ENCODE results near the genes GJB2, GJB6 and MICU2.

DNA sequence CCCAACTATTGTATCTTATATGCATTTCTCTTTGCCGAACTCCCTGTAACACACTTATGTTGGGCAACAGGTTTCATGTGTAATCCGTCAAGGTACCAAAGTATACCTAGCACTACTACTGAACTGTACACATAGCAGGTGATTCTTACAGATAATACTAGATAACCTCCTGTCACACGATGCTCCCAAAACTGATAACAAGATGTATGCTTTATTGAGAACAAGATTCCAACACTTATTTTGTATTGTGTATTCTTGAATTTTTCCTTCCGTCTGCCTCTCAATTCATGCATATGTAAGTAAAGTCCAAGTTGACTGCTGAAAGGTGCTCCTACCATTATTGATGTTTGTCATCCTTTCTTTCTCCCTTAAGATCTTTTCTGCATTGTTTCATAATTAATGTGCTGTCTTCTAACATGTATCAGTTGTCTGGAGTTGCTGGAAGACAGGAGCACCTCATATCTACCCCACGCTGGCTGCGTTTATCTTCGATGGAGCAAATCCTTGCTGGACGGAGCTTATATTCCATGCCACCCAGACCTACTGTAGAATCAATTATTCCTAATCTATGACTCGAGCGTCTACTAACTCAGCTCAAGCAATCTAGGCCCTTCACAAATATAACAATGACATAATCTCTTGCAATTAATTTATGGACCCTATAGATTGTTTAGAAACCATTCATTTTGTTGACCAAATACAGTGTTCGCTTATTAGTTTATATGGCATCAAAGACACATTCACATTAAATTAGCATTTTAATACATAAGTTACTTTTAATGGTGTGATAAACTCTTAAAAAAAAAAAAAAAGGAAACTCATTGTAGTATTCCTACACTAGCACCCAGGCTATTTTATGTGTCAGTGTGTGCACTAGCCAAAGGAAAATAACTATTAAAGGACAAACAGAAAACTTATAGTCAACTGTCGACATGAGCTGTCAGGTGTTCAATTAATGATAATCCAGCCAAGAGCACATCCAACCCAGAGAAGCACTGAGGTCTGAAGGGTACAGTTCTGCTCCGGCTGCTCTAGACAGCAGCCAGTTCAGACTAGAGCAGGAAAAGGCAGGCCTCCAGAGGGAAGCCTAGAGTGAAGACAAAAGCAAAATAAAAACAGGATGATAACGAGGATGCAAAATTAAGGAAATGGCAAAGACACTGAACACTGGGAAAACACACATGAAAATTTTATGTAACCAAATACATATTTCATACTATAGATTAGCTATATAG lies 55.1 kb downstream of the MPHOSPH8 start:
- RAMPAGE, long total RNA: no peak
- RRBS, 2 experiments: no CpG with 5 or more reads among the region's 14 CpGs
CAGE:
- cytosol, long polyA minus RNA: no peak
- cytosol, long polyA plus RNA: no peak
- long polyA plus RNA: no peak
- nucleolus, long total RNA: no peak
- nucleus, long polyA plus RNA: no peak
- nucleus, long total RNA: no peak

GRCh38 chr13:19772139-19772743 lies 10.5 kb downstream of the PSPC1 start:
- RAMPAGE, long total RNA: no peak
- RRBS, 2 experiments: no CpG with 5 or more reads among the region's 8 CpGs
CAGE:
- cytosol, long polyA minus RNA: no peak
- cytosol, long polyA plus RNA: no peak
- long polyA plus RNA: no peak
- nucleolus, long total RNA: no peak
- nucleus, long polyA plus RNA: no peak
- nucleus, long total RNA: no peak

- RAMPAGE, long total RNA: no peak
- RRBS, 2 experiments: under 1 to 4% methylated on average over 9 to 22 of the region's 94 CpGs
CAGE:
- cytosol, long polyA minus RNA: no peak
- cytosol, long polyA plus RNA: no peak
- long polyA plus RNA: no peak
- nucleolus, long total RNA: no peak
- nucleus, long polyA plus RNA: no peak
- nucleus, long total RNA: no peak
Measured at GRCh38 chr13:20127497-20128671, 33.0 kb downstream of the GJA3 start.

DNA sequence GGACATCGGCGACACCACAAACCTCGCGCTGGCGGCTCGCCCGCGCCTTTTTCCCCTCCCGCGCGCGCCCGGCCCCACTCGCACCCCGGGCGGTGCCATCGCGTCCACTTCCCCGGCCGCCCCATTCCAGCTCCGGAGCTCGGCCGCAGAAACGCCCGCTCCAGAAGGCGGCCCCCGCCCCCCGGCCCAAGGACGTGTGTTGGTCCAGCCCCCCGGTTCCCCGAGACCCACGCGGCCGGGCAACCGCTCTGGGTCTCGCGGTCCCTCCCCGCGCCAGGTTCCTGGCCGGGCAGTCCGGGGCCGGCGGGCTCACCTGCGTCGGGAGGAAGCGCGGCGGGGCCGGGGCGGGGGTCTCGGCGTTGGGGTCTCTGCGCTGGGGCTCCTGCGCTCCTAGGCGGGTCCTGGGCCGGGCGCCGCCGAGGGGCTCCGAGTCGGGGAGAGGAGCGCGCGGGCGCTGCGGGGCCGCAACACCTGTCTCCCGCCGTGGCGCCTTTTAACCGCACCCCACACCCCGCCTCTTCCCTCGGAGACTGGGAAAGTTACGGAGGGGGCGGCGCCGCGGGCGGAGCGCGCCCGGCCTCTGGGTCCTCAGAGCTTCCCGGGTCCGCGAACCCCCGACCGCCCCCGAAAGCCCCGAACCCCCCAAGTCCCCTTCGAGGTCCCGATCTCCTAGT lies at the start of gene GJB2:
Gene GJB2 (minus strand): TSS at position 469 of the 674 bp plus-strand sequence.
- RAMPAGE, long total RNA: no peak
- RRBS, 2 experiments: 3 to 7% methylated on average over 30 of the region's 91 CpGs
CAGE:
- cytosol, long polyA minus RNA: no peak
- cytosol, long polyA plus RNA: no peak
- long polyA plus RNA: no peak
- nucleolus, long total RNA: start-site peak on the minus strand centred at position 491 of the sequence, 44 bp wide, 7 reads
- nucleus, long polyA plus RNA: no peak
- nucleus, long total RNA: no peak

- RAMPAGE, long total RNA: no peak
- RRBS, 2 experiments: no CpG with 5 or more reads among the region's 26 CpGs
CAGE:
- cytosol, long polyA minus RNA: no peak
- cytosol, long polyA plus RNA: no peak
- long polyA plus RNA: no peak
- nucleolus, long total RNA: no peak
- nucleus, long polyA plus RNA: no peak
- nucleus, long total RNA: no peak
Measured at GRCh38 chr13:20193839-20194532, 1.2 kb upstream of the GJB2 start.

DNA sequence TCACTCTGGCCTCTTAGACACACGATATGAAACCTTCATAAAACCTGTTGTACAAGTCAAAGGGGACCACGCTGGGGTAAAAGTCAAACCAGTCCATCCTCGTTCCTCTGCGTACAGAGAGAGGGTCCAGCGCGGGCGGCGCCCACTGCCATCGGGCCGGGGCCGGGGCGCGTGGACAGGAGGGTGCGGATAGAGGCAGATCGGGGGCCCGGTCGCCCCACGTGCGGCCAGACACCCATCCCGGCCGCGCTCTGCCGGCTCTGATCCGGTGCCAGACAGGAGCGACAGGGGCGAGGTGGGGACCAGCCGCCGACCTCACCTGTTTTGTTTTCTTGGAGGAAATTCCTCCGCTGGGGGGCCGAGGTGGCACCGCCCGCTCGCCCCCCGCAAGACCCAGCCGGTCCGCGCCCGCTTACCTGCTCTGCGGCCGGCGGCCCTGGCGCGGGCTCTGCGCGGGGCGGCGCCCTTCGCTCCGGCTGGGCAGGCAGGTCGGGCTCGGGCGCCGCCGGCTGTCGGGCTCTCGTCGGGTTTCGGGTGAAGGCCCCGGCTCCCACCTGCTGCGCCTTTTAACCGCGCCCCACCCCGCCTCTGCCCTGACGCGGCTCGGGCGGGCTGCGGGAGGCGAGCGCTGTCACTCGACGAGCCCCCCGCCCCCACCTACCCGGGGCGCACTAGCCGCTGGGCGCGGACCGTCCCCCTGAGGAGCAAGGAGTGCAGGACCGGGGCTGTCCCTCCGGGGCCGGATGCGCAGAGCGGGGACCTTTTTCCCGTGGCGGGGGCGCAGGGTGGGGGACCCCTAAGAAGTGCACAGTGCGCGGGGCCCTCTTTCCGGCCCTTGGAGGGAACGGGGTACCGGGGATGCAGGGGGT lies at the start of gene GJB6:
Gene GJB6 (minus strand): TSS at position 542 of the 869 bp plus-strand sequence.
- RAMPAGE, long total RNA: no peak
- RRBS, 2 experiments: 6 to 7% methylated on average over 36 to 40 of the region's 92 CpGs
CAGE:
- cytosol, long polyA minus RNA: no peak
- cytosol, long polyA plus RNA: no peak
- long polyA plus RNA: no peak
- nucleolus, long total RNA: no peak
- nucleus, long polyA plus RNA: no peak
- nucleus, long total RNA: no peak

DNA sequence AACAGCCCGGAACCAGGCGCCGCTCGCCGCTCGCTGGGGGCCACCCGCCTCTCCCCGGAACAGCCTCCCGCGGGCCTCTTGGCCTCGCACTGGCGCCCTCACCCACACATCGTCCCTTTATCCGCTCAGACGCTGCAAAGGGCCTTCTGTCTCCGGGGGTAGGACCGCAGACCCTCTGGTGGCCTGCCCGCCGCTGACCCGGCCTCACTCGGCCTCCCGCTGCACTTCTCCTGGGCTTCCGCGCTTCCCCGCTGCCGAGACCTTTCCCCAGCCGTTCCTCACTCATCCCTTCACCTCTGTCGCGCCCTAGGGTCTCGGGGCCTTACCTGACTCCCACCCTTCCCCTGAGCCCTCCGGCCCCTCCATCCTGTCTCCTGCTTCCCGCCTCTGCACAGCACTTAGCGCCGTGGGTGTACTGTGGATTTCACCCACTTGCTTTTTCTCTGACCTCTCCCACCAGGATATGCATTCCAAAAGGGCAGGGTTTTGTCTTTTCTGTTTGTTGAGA lies 69.7 kb upstream of the GJB6 start:
- RAMPAGE, long total RNA: no peak
- RRBS, 2 experiments: 18 to 61% methylated on average over 15 to 19 of the region's 34 CpGs
CAGE:
- cytosol, long polyA minus RNA: no peak
- cytosol, long polyA plus RNA: no peak
- long polyA plus RNA: no peak
- nucleolus, long total RNA: no peak
- nucleus, long polyA plus RNA: no peak
- nucleus, long total RNA: no peak

- RAMPAGE, long total RNA: no peak
- RRBS, 2 experiments: 80 to 100% methylated on average over 1 to 2 of the region's 4 CpGs
CAGE:
- cytosol, long polyA minus RNA: no peak
- cytosol, long polyA plus RNA: no peak
- long polyA plus RNA: no peak
- nucleolus, long total RNA: no peak
- nucleus, long polyA plus RNA: no peak
- nucleus, long total RNA: no peak
Measured at GRCh38 chr13:20523628-20524170, 2.0 kb downstream of the CRYL1 start.

DNA sequence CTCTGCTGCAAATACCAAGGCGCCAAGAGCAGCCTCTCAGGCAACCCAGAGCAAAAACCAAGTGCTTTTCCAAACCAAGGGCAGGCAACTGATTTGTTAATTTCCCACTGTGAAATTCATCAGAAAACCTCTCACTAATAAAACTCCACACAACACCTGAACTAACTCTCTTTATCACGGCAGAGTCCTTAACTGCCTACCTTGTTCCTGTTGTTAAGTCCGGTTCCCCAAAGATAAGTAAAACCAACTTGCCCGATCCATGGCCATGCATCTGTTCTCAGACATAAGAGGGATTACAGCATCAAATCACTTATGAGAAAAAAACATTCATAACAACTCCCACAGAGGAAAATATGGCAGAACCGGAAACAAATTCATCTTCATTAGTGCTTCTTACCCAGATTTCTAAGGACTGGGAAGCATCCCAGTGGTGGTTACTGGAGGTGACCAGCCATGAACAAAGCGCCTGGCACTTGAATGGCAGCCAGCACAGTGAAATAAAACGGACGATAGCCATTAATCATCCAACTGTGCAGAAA lies 44.6 kb downstream of the LATS2 start:
- RAMPAGE, long total RNA: no peak
- RRBS, 2 experiments: no CpG with 5 or more reads among the region's 8 CpGs
CAGE:
- cytosol, long polyA minus RNA: no peak
- cytosol, long polyA plus RNA: no peak
- long polyA plus RNA: no peak
- nucleolus, long total RNA: no peak
- nucleus, long polyA plus RNA: no peak
- nucleus, long total RNA: no peak

GRCh38 chr13:21022944-21023570 lies 38.3 kb downstream of the LATS2 start:
- RAMPAGE, long total RNA: no peak
- RRBS, 2 experiments: no CpG with 5 or more reads among the region's 23 CpGs
CAGE:
- cytosol, long polyA minus RNA: no peak
- cytosol, long polyA plus RNA: no peak
- long polyA plus RNA: no peak
- nucleolus, long total RNA: no peak
- nucleus, long polyA plus RNA: no peak
- nucleus, long total RNA: no peak

DNA sequence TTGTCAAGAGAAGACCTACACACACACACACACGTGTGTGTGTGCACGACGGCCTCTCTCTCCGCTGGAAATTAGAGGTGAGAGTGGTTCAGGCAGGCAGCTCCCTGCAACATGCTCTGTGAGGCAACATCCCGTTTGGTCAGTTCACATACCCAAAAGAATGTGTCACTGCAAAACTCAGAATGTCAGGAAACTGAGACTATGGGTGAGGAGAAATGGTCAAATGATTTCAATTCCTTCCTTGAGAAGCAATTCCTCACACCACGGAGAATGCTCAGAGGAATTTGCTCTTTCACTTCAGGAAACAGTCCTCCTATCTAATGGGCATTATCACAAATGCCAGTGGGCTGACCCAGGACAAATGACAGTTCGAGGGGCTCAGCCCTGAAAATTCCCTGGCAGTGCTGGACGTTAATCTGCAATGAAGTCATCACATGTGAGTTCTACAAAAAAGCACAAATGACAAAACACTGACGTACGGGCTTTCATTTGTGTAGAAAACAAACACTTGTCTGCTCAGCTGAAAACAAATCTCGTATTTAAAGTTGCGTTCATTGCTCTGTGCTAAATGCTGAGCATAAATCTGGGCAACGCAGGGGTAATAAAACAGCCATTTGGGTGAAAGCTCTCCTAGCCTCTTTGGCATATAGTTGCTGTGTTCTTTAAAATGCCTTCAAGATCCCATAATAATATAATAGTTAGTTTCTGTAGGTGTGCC lies 18.5 kb upstream of the LATS2 start:
- RAMPAGE, long total RNA: no peak
- RRBS, 2 experiments: no CpG with 5 or more reads among the region's 13 CpGs
CAGE:
- cytosol, long polyA minus RNA: no peak
- cytosol, long polyA plus RNA: no peak
- long polyA plus RNA: no peak
- nucleolus, long total RNA: no peak
- nucleus, long polyA plus RNA: no peak
- nucleus, long total RNA: no peak

GRCh38 chr13:21476898-21477518 lies 17.9 kb upstream of the ZDHHC20 start:
- RAMPAGE, long total RNA: no peak
- RRBS, 2 experiments: 0% methylated on average over 4 of the region's 19 CpGs
CAGE:
- cytosol, long polyA minus RNA: no peak
- cytosol, long polyA plus RNA: no peak
- long polyA plus RNA: no peak
- nucleolus, long total RNA: no peak
- nucleus, long polyA plus RNA: no peak
- nucleus, long total RNA: no peak

DNA sequence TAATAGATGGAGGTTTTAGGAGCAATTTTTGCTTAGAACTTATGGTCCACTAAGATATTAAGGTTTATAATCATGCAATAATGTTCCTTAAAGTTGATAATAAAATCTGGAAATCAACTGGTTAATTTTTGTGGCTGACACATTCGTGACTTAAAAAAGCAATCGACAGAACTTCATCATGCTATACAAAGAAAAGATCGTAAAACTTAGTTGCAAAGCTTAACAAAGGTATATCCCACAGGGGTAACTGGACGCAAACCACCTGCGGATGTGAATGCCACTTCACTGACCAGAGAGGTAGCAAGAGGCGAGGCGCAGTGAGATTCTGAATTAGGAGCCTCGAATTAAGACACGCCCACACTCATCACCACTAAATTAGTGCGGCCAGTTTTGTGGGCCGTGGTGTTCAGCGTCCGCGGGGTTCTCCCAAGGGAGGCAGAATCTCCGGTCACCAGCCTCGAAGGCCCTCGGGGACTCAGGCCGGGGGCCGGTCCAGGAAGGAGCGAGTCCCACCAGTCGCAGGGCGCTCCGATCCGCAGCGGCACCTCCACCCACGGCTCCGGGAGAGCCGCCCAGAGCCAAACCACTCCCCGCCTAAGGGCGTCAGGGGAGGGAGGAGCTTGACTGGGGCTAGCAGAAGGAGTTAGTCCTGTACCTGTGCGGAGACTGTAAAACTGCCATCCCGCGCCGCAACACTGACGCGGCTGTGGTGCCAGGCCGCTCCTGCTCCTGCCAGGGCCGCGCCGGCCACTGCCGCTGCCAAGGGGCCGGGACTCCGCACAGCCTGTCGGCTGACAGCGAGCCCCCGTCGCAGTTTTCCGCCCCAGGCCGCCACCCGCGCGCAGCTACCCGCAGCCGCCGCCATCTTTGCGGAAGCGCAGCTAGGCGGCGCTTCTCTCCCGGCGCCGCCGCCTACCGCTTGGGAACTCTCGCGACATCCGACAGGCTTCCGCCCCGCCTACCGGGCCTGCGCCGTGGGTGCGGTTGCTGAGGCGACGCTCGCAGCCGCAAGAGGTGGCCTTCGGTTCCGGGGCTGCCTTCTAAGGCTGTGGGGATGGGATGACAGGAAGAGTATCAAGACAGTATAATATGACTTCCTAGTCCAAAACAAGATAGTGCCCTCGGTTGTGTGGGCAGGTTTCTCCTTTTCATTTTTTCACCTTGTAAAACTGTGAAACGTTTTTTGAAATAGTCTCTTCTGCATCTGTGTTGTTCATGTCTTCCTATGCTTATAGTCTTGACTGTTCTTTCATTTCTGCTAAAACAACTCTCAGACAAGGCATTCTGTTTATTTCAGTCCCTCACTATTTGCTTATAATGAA lies at the start of gene MICU2:
Gene MICU2 (minus strand): TSS at position 887 of the 1,322 bp plus-strand sequence.
- RAMPAGE, long total RNA: no peak
- RRBS, 2 experiments: 2% methylated on average over 31 of the region's 81 CpGs
CAGE:
- cytosol, long polyA minus RNA: start-site peak on the minus strand centred at position 874 of the sequence, 23 bp wide, 25 reads
- cytosol, long polyA plus RNA: no peak
- long polyA plus RNA: start-site peak on the minus strand centred at position 880 of the sequence, 83 bp wide, 37 and 54 reads in 2 replicates
- nucleolus, long total RNA: no peak
- nucleus, long polyA plus RNA: no peak
- nucleus, long total RNA: no peak

- RAMPAGE, long total RNA: no peak
- RRBS, 2 experiments: no CpG with 5 or more reads among the region's 5 CpGs
CAGE:
- cytosol, long polyA minus RNA: no peak
- cytosol, long polyA plus RNA: no peak
- long polyA plus RNA: no peak
- nucleolus, long total RNA: no peak
- nucleus, long polyA plus RNA: no peak
- nucleus, long total RNA: no peak
Measured at GRCh38 chr13:21801879-21802264, 131.0 kb downstream of the FGF9 start.

DNA sequence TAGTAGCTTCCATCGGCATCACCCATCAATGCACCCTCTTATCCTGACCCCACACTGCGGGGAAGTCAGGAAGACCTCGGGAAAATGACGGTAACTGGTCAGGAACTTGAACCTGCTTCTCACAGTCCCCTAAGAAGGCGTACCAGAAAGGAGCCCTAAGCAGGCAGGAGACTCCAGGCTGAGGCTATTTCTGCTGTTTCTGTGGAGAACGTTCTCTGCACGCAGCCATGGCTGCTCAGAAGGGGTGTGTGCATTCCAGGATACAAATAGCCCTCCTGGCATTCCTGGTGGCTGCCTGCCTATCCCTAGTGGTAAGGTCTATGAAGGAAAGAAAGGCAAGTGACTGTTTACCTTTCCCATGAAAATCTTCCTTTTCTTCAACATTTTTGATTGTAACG lies 2.5 kb downstream of the SGCG start:
- RAMPAGE, long total RNA: no peak
- RRBS, 2 experiments: no CpG with 5 or more reads among the region's 8 CpGs
CAGE:
- cytosol, long polyA minus RNA: no peak
- cytosol, long polyA plus RNA: no peak
- long polyA plus RNA: no peak
- nucleolus, long total RNA: no peak
- nucleus, long polyA plus RNA: no peak
- nucleus, long total RNA: no peak

DNA sequence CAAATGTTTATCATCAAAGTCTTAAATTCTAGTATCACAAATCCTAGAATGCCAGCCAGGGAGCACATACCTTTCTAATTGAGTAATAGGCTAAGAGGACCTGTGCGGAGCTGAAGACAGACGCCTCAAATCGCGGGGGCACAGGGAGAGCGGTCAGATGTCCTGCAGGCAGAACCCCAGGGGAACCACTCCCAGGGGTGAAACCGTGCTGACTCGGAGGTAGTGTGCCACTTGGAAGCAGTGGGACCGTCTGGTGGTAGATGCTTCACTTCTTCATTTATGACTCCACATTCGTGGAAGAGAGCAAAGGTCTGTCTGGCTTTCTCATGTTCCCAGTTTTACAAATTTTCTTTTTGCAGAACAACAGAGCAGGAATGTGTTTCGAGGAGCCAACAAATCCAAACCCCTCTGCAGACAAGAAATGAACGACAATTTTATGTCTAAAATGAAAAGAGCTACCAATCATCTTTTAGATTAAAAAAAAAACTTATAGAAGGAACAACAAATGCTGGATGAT lies 65.0 kb upstream of the TNFRSF19 start:
- RAMPAGE, long total RNA: no peak
- RRBS, 2 experiments: no CpG with 5 or more reads among the region's 11 CpGs
CAGE:
- cytosol, long polyA minus RNA: no peak
- cytosol, long polyA plus RNA: no peak
- long polyA plus RNA: no peak
- nucleolus, long total RNA: no peak
- nucleus, long polyA plus RNA: no peak
- nucleus, long total RNA: no peak

GRCh38 chr13:23561155-23561496 lies 9.1 kb upstream of the TNFRSF19 start:
- RAMPAGE, long total RNA: no peak
- RRBS, 2 experiments: no CpG with 5 or more reads among the region's 3 CpGs
CAGE:
- cytosol, long polyA minus RNA: no peak
- cytosol, long polyA plus RNA: no peak
- long polyA plus RNA: no peak
- nucleolus, long total RNA: no peak
- nucleus, long polyA plus RNA: no peak
- nucleus, long total RNA: no peak

DNA sequence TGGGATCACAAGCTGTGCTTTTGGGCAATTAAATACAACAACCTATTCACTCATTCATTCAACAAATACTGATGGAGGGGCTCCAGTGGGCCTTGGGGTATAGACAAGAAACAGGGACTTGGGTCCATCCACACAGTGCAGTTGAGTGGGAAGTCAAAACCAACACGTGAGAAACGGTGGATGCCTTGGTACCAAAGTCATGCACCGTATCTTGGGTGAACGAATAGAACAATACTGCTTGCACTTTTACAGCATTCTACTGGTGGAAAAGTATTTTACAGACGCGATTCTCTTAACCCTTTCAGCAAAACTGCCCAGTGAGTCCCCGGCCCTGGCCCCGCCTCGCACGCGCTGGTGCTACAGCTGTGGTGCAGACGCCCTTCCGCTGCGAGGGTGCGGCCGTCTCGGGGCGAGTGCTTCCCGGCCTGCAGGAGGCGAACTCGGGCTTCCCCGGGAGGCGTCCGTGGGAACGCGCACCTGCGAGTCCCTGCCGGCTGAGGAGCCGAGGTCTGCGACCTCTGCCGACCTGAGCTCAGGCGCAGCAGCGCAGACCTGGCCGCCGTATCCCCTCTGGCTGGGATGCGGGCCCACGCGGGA lies 8.3 kb downstream of the TNFRSF19 start:
- RAMPAGE, long total RNA: no peak
- RRBS, 2 experiments: 1 to 4% methylated on average over 18 of the region's 38 CpGs
CAGE:
- cytosol, long polyA minus RNA: no peak
- cytosol, long polyA plus RNA: no peak
- long polyA plus RNA: no peak
- nucleolus, long total RNA: no peak
- nucleus, long polyA plus RNA: no peak
- nucleus, long total RNA: no peak

DNA sequence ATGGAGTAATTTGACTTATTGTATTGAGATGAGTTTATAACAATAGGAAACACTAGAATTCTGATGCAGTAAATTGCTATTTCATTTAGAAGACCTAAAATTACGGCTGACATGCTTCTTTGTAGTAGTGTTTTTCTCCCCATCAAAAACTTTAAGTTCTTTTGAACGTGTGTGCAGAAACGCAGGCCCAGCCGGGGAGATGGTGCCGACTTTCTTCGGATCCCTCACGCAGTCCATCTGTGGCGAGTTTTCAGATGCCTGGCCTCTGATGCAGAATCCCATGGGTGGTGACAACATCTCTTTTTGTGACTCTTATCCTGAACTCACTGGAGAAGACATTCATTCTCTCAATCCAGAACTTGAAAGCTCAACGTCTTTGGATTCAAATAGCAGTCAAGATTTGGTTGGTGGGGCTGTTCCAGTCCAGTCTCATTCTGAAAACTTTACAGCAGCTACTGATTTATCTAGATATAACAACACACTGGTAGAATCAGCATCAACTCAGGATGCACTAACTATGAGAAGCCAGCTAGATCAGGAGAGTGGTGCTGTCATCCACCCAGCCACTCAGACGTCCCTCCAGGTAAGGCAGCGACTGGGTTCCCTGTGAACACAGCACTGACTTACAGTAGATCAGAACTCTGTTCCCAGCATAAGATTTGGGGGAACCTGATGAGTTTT lies 98.4 kb downstream of the TNFRSF19 start:
- RAMPAGE, long total RNA: no peak
- RRBS, 2 experiments: no CpG with 5 or more reads among the region's 11 CpGs
CAGE:
- cytosol, long polyA minus RNA: no peak
- cytosol, long polyA plus RNA: no peak
- long polyA plus RNA: no peak
- nucleolus, long total RNA: no peak
- nucleus, long polyA plus RNA: no peak
- nucleus, long total RNA: no peak

DNA sequence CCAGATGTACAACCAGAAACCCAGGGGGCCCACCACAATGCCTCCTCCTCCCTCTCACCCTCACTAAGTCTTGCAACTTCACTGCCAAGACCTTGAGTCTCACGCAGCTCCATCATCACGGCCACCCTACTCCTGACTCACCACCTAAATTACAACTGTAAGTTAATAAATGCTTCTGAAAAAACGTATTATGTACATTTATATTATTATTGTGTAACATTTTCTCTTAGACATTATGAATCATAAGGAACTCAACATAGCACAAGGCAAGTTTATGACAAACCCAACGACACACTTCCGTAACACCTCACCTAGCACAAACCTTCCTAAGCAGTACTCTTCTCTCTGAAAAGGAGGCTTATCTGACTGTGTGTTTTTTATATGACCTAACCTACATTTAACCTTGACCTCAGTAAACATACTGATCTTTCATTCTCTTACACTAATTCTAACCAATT lies 20.6 kb downstream of the MIPEP start:
- RAMPAGE, long total RNA: no peak
- RRBS, 2 experiments: no CpG with 5 or more reads among the region's 5 CpGs
CAGE:
- cytosol, long polyA minus RNA: no peak
- cytosol, long polyA plus RNA: no peak
- long polyA plus RNA: no peak
- nucleolus, long total RNA: no peak
- nucleus, long polyA plus RNA: no peak
- nucleus, long total RNA: no peak